HT1080 (cell line): ENCODE results near the genes MNX1, DNAJB6 and ESYT2.

RAMPAGE:
- cytosol, long total RNA, result no peak
- long total RNA, result no peak
- nucleus, long total RNA, result no peak
Observed at GRCh38 chr7:156948641-156949289, 747 bp upstream of the NOM1 start.

DNA sequence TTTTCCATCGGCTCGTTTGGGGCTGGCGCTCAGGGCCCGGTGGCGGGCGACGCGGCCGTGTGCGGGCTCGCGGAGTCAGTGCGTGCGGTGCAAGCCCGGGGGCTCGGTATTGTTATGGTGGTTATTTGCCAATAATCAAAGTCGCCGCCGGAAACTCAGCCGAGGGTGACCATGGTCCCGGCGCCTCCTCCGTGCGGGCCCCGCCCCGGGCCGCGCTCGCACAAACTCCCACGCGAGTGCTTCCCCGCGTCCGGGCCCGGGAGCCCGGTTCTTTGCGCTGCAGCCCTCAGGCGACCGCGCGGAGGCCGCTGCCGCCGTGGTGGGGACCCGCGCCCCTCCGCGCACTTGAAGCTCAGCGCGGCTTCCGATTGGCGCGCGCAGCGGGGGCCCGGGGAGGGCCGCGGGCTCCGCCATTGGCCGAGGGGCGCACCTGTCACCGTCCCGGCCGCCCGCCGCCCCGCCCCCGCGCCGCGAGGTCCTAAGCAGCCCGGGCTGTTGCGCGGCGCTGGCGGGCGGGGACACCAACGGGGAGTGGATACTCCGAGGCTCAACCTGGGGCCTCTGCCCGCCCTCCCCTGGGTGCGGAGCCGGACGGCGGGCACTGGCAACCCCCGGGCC is at the start of gene MNX1:
TSS of gene MNX1 (minus strand) at position 321 of the 618 bp plus-strand sequence.
RAMPAGE:
- cytosol, long total RNA, result no peak
- long total RNA, result no peak
- nucleus, long total RNA, result no peak

RAMPAGE:
- cytosol, long total RNA, result no peak
- long total RNA, result no peak
- nucleus, long total RNA, result no peak
Observed at GRCh38 chr7:157010961-157011591, 613 bp upstream of the MNX1 start.

DNA sequence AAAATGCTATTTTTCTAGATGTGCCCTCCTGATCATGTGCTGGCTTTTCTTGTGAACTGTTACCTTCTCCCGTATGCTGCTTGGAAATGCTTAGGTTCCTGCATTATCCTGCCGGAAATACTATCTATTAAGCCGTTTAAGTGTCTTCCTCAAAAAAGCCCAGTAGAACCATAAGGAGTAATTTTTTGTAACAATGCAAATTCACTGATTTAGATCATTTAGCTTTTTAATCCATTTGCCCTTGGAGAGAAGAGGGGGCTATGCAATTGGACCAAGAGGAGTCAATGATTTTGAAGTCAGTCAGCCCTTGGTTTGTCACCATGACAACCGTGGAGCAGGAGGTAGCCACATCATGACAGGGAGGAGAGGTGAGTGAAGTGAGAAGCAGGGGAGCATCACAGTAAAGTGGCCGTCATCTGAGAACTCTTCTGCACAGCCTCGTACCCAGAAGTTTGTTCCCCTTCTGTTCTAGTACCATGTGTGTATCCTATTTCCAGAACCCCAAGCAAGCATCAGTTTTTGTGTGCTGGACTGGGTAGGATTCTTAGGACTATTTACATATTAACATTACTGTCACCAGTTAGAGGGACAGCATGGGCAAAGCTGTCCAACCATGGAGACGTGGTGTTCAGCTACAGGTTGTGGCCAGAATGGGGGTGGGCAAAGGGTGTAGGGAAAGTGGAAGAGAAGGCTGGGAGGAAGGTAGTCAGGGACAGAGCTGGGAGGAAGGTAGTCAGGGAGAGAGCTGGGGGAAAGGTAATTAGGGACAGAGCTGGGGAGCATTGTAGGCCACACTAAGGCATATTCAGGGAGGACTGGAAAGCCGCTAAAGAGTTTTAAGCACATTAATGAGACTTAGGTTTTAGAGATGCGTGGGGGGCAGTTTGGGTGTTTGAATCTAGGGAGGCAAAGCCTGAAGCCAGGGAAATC is 13.0 kb downstream of the UBE3C start:
RAMPAGE:
- cytosol, long total RNA, result no peak
- long total RNA, result no peak
- nucleus, long total RNA, result no peak

GRCh38 chr7:157241009-157241678 is 95.7 kb upstream of the DNAJB6 start:
RAMPAGE:
- cytosol, long total RNA, result no peak
- long total RNA, result no peak
- nucleus, long total RNA, result no peak

DNA sequence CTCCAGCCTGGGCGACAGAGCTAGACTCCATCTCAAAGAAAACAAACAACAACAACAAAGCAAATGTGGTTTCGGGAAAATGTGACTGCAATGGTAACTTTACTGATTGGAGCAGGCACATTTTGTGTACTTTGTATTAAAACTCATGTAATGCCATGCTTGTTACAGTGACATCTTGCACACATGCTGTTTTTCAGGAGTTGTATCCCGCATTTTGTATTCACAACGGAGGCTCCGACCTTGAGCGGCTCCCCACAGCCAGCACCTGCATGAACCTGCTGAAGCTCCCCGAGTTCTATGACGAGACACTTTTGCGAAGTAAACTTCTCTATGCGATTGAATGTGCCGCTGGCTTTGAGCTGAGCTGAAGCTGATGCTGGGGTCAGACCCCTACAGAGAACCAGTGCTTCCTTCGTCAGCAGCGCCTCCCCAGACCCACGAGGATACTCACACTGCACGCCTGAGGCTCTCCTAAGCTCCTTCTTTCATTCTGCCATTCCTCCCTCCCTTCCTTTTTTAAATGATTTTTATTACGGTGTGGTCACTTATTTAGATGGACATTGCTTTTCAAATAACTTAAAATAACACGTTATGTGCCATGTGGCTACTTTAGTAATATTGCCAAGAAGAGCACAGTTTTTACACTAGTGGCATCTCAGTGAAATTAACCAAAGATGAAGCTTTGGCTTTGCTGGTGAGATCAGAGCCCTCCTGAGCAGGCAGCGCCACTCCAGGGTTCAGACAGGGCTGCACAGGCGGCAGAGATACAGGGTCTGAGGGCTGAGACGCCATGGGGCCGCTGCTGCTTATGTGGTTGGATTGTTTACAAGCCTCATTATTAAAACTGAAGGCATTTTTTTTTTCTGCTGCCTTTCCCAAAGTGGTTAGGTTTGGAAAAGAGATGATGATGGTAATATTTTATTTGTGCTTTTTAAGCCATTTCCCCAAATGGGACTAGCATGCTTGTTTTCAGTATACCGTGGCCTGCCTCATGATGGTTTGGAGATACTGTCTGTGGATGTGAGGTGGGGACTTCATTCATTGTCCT is 69.1 kb upstream of the DNAJB6 start:
RAMPAGE:
- cytosol, long total RNA, result no peak
- long total RNA, result no peak
- nucleus, long total RNA, result no peak

RAMPAGE:
- cytosol, long total RNA, result no peak
- long total RNA, result no peak
- nucleus, long total RNA, result no peak
Observed at GRCh38 chr7:157276550-157277168, 60.1 kb upstream of the DNAJB6 start.

GRCh38 chr7:157286234-157286463 is 50.7 kb upstream of the DNAJB6 start:
RAMPAGE:
- cytosol, long total RNA, result no peak
- long total RNA, result no peak
- nucleus, long total RNA, result no peak

DNA sequence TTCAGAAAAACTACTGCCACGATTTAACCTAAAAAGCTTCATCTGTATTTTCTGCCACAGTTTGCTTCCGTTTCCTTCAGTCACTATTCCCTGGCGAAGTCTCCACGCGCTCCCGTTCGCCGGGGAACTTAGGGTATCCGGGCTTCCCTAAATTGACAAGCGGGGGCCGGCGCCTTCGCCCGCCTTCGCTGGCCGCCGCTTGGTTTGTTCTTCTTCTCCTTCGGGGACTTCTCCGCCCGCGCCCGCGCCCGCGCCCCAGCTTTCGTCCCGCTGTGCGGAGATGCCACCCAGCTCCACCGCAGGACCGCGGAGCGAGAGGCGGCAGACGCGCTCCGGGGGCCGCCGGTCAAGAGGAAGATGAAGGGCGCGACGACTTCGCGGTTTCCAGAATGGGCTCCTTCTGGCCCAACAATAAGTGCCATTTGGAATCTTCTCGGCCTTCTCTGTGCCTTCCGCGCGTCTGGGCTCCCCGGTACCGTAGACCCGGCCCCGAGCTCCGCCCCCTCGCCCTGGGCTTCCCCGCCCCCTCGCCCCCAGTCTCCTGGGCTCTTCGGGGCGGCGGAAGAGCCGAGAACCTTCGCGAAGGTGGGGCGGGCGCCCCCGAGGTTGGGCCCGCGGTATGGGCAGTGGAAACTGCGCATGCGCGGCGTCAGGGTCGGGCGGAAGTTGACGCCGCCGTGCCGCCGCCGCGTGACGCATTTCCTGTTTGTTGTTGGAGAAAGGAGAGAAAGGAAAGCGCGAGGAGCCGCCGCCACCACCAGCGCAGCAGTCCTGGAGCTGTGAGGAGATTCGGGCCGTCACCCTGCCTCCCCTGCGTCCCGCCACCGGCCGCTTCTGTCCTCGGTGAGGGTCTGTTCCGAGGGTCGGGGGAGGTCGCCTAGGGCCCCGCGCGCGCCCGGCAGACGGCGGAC is at the start of gene DNAJB6:
TSS of gene DNAJB6 (plus strand) at position 703 of the 911 bp plus-strand sequence.
RAMPAGE:
- cytosol, long total RNA, result start-site peak on the plus strand centred at position 730 of the sequence, 68 bp wide, 1,272 and 1,613 reads in 2 replicates
- long total RNA, result start-site peak on the plus strand centred at position 743 of the sequence, 42 bp wide, 417 reads
- nucleus, long total RNA, result start-site peak on the plus strand centred at position 740 of the sequence, 41 bp wide, 299 and 67 reads in 2 replicates

RAMPAGE:
- cytosol, long total RNA, result no peak
- long total RNA, result no peak
- nucleus, long total RNA, result no peak
Observed at GRCh38 chr7:157337816-157338510, 1.2 kb downstream of the DNAJB6 start.

DNA sequence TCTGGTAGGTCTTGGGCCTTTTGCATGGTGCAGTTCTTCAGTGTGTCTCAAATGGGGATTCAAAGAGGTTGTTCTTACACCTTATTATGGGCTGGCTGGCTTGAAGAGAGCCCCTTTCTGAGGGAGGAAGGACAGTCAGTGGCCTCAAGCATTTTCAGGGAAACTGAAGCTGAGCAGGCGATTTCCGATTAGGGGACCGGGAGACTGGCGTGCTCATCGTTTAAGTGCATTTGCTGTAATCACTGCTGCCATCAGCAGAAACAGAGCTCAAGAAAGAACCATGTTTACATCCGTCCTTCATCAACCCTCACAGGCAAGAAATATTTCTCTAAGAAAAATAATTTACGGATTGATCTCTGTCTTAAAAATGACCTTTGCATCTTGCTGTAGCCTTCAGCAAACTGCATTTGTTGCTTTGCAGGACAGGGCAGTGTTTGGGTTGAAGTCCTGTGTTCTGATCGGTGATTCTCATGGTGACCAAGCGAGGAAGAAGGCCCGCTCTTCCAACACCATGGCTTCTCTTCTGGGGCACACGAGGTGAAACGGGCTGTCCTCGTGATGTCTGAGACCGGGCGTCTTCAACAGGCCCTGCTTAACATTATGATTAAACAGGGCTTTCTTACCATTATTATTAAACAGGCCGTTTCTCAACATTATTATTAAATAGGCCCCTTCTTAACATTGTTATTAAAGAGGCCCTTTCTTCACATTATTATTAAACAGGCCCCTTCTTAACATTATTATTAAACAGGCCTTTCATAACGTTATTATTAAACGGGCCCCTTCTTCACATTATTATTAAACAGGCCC is 32.3 kb downstream of the DNAJB6 start:
RAMPAGE:
- cytosol, long total RNA, result no peak
- long total RNA, result no peak
- nucleus, long total RNA, result no peak

RAMPAGE:
- cytosol, long total RNA, result no peak
- long total RNA, result no peak
- nucleus, long total RNA, result no peak
Observed at GRCh38 chr7:157881189-157882094, 544.6 kb downstream of the DNAJB6 start.

RAMPAGE:
- cytosol, long total RNA, result no peak
- long total RNA, result no peak
- nucleus, long total RNA, result no peak
Observed at GRCh38 chr7:158257025-158257349, 330.6 kb downstream of the PTPRN2 start.

DNA sequence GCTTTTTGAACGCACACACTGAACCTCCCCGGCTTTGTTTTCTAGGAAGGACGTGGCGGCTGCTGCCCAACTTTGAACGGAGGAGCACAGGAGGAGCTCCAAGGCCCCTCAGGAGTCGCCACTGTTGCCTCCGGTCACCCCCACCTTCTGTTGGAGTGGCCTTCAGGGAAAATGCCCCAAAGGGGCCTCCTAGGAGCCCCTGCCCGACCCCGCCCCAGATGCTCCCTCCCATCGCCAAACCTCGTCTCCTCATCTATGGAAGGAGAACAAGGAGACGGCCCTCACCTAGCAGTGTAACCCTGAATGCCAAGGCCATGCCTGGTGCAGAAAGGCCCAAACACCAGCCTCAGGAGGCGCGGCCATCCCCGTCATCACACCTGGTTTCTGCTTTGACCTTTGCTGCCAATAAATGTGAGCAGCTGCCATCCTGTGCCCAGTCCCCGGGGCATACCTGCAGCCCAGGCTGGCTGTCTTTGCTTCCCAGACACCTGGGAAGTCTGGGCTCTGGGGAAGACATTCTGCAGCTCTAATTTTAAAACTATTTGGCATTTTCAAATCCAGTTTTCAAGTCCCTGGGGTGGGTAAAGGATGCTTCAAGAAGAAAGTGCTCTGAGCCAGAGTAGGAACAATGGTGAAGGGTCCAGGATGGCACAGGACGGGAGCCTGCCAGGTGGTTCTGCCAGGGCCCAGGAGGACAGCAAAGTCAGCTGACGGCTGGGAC is 318.5 kb downstream of the PTPRN2 start:
RAMPAGE:
- cytosol, long total RNA, result no peak
- long total RNA, result no peak
- nucleus, long total RNA, result no peak

DNA sequence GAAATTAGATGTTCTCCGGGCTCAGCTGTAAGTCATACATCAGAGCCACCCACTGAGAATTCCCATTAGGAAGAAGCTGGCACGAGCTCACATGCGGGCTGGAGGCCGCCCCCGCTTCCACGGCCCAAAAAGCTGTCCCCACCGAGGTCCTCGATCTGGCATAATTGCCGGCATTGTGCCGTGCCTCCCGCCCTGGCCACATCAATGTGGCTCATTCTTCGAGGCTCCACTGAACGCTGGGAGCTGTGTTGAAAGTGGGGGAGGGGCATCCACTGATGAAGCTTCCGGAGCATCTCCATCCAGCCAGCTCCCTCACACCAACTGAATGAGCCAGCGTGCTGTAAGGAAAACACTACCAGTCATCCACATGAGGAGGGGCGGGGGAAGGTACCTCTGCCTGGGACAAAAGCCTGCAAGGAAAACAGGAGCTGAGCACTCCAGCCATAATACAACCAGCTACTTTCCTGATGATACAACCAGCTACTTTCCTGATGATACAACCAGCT is 173.1 kb downstream of the PTPRN2 start:
RAMPAGE:
- cytosol, long total RNA, result no peak
- long total RNA, result no peak
- nucleus, long total RNA, result no peak

RAMPAGE:
- cytosol, long total RNA, result no peak
- long total RNA, result no peak
- nucleus, long total RNA, result no peak
Observed at GRCh38 chr7:158508155-158508714, 79.4 kb downstream of the PTPRN2 start.

GRCh38 chr7:158767346-158767842 is 61.9 kb downstream of the ESYT2 start:
RAMPAGE:
- cytosol, long total RNA, result no peak
- long total RNA, result no peak
- nucleus, long total RNA, result no peak

DNA sequence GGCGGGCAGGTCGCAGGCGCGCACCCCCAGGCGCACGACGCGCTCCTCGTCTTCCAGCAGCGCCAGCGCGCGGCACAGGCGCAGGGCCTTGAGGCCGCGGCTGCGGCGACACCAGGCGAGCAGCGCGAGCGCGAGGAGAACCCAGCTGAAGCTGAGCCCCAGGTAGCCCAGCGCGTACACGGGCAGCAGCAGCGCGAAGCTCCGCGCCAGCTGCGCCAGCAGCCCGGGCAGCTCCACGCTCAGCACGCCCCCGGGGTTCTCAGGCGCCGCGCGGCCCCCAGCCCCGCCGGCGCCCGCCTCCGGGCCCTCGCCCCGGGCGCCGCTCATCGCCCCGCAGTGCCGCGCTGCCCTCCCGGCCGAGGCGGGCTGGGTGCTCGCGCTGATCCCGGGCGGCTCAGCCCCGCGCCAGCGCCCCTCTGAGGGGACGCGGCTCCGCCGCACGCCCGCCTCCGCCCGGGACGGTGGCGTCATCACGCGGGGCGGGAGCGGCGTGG is at the start of gene ESYT2:
TSS of gene ESYT2 (minus strand) at position 418 of the 494 bp plus-strand sequence.
RAMPAGE:
- cytosol, long total RNA, result no peak
- long total RNA, result no peak
- nucleus, long total RNA, result no peak

DNA sequence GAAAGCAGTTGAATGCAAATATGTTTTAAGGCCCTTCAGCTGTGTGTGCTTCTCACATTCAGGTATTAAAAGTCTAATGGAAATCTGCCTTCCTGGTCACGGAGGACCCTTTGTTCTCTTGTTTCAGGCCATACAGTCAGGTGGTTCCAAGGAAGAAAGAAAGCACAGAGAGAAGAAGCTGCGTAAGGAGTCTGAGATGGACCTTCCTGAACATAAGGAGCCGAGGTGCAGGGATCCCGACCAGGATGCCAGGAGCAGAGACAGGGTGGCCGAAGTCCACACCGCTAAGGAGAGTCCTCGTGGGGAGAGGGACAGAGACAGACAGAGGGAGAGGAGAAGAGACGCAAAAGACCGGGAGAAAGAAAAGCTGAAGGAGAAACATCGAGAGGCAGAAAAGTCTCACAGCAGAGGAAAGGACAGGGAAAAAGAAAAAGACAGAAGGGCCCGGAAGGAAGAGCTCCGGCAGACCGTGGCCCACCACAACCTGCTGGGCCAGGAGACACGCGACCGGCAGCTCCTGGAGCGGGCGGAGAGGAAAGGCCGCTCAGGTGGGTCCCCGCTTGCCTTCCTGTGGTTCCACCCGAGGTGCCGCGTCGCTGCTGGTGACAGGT is 14.8 kb downstream of the DYNC2I1 start:
RAMPAGE:
- cytosol, long total RNA, result no peak
- long total RNA, result no peak
- nucleus, long total RNA, result no peak

DNA sequence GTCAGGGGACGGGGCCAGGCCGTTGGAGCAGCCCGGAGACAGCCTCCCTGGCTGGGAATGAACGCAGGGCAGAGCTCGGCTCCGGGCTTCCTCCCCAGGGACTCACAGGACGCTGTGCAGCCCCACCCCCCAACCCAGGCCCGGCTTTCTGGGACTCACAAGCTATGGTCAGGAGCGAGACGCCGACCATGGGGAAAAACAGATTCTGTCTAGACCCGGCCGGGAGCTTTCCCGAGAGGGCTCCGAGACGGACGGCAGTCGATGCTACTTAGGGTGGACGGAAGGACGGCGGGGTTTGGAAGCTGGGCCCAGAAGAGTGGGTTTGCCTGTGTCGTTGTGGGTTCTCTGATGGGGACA is 113.4 kb downstream of the VIPR2 start:
RAMPAGE:
- cytosol, long total RNA, result no peak
- long total RNA, result no peak
- nucleus, long total RNA, result no peak